Measurements from ENCODE around the genes OR1D5 and TRPV1.

DNA sequence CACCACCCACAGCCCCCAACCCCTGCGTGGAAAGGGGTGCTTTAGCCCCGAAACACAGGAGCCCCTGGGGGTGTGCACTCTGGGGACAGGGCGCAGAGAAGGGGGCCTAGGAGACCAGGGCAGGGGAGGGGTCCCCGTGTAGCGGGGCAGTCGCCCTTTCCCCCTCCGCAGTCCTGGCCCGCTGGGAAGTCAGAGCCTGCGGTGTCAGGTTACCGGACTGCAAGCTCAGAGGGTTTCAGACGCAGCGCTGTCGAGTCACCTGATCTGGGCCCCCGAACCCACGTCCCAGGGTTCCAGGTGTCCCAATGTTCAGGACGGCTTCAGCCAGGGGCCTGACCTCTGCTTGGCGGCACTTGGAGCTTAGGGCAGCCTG is 6.7 kb upstream of the CCDC92B start:
- PRO-cap, result unidirectional peak, minus-strand start at position 175 of the sequence
- RRBS, 2 experiments, result no CpG with 5 or more reads among the region's 17 CpGs

DNA sequence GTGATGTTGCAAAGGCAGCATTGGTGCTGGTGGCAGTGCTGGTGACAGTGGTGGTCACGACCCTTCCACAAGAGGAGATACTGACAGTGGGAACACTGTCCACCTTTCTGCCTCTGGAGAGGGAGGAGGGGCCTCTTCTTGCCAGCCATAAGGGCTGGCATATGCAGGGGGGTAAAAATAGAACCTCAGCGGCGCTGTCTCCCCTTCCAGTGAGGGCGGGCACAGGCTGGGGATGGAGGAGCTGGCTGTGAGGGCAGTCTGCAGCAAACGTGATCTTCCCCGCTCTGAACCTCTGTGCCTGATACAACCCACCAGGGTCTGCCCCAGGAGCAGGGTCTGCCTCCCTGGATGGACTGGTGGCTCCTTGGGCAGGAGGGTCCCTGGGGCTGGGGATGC is 3.4 kb downstream of the RAP1GAP2 start:
- PRO-cap, result no peak
- RRBS, 2 experiments, result no CpG with 5 or more reads among the region's 6 CpGs

DNA sequence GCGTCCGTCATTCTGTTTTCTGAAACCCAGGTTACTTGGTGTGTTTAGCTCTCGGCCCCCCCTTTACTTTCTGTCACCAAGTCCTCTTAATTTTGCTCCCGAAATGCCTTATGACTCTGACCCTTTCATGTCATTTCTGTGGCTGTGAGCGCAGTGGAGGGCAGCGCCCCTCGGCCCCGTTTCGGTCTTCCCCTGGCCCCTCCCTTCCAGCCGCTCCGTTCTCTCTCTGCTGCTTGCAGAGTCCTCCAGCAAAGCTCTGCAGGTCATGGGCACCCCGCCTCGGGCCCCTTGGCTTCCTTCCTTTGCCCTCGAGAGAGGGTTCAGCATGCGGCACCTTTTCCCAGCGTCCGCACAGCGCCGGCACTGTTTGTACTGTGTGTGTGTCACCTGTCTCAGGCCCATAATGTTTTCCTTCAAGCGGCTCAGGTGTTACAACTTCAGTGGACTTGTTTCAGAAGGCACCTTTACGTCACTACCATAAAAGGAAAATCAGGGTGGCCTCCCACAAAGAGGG is 98.5 kb downstream of the RAP1GAP2 start:
- PRO-cap, result no peak
- RRBS, 2 experiments, result no CpG with 5 or more reads among the region's 21 CpGs

DNA sequence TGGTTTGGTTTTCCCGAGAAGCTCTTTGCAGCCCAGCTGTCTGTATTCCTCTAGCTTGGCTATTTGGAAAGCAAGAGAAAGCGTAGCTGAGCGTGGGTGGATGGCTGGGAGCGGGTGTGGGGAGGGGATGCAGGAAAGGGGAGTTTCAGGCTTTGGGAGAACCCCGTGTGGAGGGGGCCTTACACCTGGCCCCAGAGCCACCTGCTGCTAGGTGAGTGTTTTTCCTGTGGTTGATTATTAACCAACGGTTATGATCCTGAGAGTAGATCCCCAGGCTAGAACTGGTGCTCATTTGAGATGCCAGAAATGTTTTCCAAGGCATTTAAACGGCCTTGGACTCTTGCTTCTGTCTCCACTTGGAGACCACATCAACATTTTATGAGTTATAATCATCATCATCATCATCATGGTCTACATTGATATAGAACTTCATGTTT is 103.8 kb downstream of the RAP1GAP2 start:
- PRO-cap, result no peak
- RRBS, 2 experiments, result no CpG with 5 or more reads among the region's 7 CpGs

- PRO-cap, result no peak
- RRBS, 2 experiments, result no CpG with 5 or more reads among the region's 2 CpGs
Measured at GRCh38 chr17:3063507-3063977, at the start of gene OR1D5. OR1D5 (minus strand) TSS chr17:3063607.

DNA sequence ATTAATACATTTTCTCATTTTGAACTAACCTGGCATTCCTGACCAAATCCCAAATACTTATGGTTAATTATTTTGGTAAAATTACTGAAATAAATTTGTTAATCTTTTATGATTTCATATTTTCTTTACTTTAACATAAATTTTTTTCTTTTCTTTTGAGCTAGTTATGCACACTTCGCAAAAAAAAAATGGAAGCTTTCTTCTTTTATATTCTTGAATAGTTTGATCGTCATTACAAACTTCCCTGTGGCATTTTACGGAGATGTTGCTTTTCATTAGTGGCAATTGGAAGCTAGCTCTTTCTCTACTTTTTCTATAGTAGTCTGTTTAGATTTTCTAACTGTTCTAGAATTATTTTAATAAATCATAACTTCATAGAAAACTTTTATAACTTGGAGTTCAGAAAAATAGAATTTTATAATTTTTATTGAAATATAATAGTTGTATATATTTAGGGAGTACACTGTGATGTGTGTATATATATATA is 17.3 kb downstream of the OR1E2 start:
- PRO-cap, result no peak
- RRBS, 2 experiments, result no CpG with 5 or more reads among the region's 3 CpGs

DNA sequence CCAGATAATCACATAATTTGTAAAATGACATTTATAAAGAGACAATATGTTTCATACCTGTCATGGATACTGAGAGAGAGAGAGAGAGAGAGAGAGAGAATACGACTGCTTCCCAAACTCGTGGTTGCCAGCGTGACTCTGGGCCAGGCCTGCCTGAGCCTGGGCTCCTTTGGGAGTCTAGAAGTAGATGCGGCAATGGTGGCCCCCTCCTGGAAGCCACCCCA is at the start of gene TRPV1:
TRPV1 (minus strand) TSS at position 160 of the 224 bp plus-strand sequence.
- PRO-cap, result no peak
- RRBS, 2 experiments, result no CpG with 5 or more reads among the region's 4 CpGs

- PRO-cap, result no peak
- RRBS, 2 experiments, result no CpG with 5 or more reads among the region's 15 CpGs
Measured at GRCh38 chr17:3794793-3795301, 6.1 kb downstream of the ITGAE start.

GRCh38 chr17:3913435-3913880 is 2.8 kb downstream of the P2RX1 start:
- PRO-cap, result no peak
- RRBS, 2 experiments, result no CpG with 5 or more reads among the region's 6 CpGs

- PRO-cap, result unidirectional peak, plus-strand start at chr17:3914066
- RRBS, 2 experiments, result 63 to 67% methylated on average over 1 of the region's 22 CpGs
Measured at GRCh38 chr17:3913881-3914940, 2.1 kb downstream of the P2RX1 start.

GRCh38 chr17:3915869-3916280 is 390 bp downstream of the P2RX1 start:
- PRO-cap, result no peak
- RRBS, 2 experiments, result 91 to 95% methylated on average over 6 to 8 of the region's 24 CpGs

DNA sequence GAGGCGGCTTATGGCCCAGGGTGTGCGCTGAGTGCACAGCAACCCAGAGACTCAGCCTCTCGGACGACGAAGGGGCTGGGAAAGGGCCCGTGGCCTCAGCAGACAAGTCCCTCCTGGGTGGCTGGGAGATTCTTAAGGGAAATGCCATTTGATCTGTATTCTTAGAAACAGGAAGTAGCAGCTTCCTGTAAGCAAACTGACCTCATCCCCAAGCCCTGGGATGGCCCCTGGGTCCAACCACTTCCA is 19.8 kb upstream of the ATP2A3 start:
- PRO-cap, result no peak
- RRBS, 2 experiments, result no CpG with 5 or more reads among the region's 6 CpGs

- PRO-cap, result no peak
- RRBS, 2 experiments, result no CpG with 5 or more reads among the region's 9 CpGs
Measured at GRCh38 chr17:4002200-4002872, 38.1 kb upstream of the ATP2A3 start.

DNA sequence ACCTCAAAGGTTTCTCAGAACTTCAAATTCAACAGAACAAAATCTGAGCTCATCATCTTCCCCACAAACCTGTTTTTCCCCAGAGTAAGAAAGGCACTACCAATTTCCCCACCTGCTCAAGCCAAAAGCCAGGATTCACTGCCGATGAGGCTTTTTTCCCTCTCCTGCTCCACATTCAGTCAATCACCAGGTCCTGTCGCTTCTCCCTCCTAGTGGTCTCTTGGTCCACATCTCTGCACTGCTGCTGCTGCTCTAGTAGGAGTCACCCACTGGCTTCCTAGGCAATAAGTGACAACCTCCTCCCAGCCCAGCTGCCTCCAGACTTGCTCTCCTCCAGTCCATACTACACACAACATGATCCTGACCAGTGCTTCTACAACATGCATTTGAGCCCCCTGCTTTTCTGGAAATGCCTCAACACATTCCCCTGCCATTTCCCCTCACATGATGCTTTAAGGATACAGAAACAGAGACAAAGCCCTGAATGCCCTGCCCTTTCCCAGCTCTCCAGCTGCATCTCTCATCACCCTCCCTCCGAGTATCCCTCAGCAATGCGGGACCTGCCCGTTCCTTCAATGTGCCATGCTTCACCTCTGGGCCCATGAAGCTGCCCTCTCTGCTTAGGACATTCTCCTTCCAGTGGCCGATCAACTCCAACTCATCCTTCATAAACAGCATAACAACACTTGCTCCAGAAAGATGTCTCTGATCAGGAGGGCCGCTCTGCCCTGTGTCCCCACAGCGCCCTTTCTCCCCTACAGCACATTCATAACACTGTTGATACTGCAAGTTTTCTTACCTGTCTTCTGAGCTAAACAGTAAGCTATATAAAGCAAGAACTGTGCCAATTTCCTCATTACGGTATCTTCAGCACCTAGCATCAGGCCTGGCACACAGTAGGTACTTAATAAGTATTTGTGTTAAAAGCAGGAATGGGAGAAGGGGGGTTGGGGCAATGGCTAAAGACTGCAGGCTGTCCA is 48.0 kb downstream of the ZZEF1 start:
- PRO-cap, result no peak
- RRBS, 2 experiments, result no CpG with 5 or more reads among the region's 9 CpGs

- PRO-cap, result no peak
- RRBS, 2 experiments, result no CpG with 5 or more reads among the region's 6 CpGs
Measured at GRCh38 chr17:4095581-4096149, 47.2 kb downstream of the ZZEF1 start.

DNA sequence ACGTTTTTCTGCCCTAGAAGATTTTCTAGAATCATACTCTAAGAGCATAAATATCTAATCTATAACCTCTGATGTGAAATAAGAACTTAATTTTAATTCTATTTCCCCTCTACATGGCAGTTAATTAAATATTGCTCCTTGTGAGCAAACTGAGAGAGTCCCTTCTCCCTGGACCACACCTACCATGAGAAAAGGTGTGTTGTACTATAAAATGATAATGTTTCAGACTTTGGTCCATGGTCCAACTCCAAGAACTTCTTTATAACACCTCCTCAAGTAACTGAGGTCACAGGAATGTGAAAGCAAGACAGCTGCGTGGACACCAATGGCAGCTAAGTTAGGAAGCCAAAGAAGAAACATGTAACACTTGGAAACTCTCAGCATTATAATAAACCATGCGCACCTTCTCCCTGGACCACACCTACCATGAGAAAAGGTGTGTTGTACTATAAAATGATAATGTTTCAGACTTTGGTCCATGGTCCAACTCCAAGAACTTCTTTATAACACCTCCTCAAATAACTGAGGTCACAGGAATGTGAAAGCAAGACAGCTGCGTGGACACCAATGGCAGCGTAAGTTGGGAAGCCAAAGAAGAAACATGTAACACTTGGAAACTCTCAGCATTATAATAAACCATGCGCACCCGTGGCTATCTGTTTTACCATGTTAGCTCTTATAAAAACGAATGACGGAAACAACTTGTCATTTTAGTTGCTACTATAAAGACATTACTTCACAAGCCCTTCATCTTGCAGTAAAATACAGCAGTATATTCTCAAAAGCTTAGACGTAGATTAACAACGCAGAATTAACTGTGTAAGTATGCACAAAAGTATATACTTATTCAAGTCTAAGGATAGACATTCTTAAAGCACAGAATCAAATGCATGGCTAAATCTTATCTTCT is 3.8 kb downstream of the ZZEF1 start:
- PRO-cap, result no peak
- RRBS, 2 experiments, result no CpG with 5 or more reads among the region's 11 CpGs

DNA sequence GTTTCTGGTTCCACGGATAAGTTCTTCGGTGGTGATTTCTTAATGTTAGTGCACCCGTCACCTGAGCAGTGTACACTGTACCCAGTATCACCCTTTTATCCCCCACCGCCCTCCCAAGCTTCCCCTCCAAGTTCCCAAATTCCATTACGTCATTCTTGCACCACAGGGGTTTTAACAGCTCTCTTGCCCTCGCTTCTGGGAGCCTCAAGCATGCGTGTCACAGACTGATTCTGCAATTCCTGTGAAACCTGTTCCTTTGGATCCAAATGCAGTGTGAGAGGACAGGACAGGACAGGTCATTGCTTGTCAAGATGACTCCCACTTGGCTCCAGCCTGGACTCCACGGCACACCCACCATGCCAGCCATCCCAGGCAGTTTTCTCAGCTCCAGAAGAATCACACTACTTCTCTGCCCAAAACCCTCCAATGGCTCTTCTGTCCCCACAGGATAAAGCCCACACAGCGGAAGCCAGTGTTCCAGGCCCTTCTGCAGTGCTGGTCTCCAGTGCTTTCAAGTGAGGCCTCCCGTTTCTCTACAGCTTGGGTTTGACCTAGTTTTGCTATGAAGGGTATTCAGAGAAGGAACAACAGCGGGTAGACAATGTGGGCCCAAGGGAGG is 44.2 kb downstream of the CYB5D2 start:
- PRO-cap, result no peak
- RRBS, 2 experiments, result no CpG with 5 or more reads among the region's 11 CpGs

GRCh38 chr17:4233553-4234086 is 30.2 kb downstream of the ANKFY1 start:
- PRO-cap, result no peak
- RRBS, 2 experiments, result no CpG with 5 or more reads among the region's 7 CpGs

DNA sequence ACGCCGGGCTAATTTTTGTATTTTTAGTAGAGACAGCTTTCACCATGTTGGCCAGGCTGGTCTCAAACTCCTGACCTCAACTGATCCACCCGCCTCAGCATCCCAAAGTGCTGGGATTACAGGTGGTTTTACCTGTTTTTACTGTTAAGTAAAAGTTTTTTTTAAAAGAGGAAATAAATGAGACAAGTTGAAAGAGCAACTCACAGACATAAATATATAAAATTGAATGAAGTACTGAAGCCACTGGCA is 31.9 kb downstream of the UBE2G1 start:
- PRO-cap, result no peak
- RRBS, 2 experiments, result no CpG with 5 or more reads among the region's 3 CpGs

DNA sequence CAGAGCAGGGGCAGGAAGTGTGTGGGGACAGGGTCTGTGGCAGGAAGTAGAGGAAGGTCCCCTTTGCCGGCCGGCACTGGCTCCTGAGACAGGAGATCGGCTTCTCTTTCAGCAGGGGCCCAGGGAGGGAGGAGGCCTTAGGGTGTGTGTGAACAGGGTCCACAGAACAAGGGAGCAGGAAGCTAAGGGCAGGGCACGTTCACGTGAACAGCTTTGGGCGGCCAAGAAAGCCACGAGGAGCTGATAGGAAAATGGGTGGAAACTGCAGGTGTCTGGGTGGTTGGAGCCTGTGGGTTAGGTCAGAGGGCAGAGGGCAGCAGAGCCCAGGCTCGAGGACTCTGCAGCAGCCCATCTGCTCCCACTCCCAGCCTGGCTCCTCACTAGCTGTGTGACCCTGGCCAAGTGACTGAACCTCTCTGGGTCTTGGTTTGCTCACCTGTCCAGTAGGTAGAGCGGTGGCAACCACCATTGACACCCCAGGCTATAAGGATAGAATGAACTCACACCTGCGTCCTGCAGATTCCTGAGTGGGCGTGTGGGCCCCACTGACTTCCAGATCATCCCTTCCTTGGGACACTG is 17.3 kb upstream of the SPNS2 start:
- PRO-cap, result no peak
- RRBS, 2 experiments, result no CpG with 5 or more reads among the region's 11 CpGs

Data from HEK293 (cell line).